Left lung (tissue), 1 donor: ENCODE data around the genes PPP1R1C, ZNF804A and ZC3H15.

GRCh38 chr2:179235569-179236156 lies 29.0 kb downstream of the SESTD1 start:
- PRO-cap, result no peak

DNA sequence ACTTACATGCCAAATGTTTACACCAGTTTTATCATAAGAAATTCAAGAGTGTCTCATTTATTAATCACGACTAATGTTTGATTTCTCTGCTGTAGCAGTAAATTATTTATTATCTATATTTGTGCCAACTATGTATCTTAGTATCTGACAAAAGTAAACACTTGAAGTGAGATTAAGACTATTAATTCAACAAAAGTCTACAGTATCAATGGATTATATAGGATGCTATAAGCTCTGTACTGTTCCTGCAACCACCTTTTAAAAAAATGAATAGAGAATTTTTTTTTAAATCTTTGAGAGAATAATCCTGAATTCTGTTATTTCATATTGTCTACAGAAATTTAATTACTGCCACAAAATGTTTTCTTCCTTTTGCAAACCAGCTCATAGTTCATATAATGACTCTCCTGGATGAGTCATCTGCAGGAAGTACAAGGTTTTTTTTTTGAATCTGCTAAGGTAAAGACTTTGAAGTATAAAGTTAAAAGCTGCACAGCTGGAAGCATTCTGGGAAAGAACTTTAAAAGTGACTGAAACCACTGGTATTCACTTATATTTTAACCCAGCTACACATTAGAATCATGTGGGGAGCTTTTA lies 25.6 kb downstream of the SESTD1 start:
- PRO-cap, result no peak

GRCh38 chr2:179594305-179594576 lies 267.2 kb downstream of the ZNF385B start:
- PRO-cap, result no peak

- PRO-cap, result no peak
Measured at GRCh38 chr2:180033748-180034744, 26.9 kb upstream of the CWC22 start.

DNA sequence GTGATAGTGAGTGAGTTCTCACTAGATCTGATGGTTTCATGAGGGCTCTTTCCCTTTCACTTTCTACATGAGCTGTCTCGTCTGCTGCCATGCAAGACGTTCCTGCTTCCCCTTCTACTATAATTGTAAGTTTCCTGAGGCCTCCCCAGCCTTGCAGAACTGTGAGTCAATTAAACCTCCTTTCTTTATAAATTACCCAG lies 42.9 kb upstream of the UBE2E3 start:
- PRO-cap, result no peak

DNA sequence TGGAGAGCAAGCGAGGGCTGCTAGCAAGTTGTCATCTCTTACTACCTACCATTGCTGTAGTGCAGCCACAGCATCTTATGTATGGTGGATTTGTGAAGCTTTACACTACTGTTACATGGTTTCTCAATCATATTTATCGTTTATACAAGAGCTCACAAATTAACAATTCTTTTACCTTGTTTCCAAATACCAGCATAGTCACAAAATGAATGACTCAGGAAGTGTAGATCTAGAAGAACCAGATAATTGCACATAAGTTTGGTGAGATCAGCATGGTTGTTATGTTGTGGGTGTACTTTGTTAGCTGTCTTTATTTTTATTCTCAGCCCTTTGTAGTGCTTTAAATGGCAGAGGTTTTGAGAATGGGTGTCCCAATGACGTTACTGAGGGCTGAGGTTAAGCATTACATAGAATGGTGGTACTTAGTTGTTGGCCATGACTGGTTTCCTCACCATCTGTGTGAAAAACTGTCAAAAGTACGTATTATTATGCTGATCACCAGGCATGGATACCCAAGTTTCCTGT lies 165.6 kb downstream of the UBE2E3 start:
- PRO-cap, result no peak

DNA sequence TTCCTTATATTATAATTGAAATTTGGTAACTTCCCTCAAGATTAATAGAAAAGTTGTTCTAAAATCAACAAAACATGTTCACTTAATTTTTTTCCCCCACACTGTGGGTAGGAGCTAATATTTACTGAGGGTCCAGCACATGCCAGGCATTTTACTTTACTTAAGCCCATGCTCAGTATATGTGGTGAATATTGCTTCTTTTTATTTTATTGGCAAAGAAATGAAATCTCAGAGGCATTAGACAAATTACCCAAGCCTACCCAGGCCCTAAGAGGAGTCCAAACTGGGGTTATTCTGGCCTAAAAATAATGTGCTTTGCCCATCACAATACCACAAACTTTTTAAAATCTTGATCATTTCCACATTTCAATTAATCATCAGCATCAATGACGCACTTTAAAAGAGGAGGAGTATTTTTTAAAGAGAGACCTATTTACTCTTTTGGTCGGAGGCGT lies 152.2 kb upstream of the ITGA4 start:
- PRO-cap, result no peak

DNA sequence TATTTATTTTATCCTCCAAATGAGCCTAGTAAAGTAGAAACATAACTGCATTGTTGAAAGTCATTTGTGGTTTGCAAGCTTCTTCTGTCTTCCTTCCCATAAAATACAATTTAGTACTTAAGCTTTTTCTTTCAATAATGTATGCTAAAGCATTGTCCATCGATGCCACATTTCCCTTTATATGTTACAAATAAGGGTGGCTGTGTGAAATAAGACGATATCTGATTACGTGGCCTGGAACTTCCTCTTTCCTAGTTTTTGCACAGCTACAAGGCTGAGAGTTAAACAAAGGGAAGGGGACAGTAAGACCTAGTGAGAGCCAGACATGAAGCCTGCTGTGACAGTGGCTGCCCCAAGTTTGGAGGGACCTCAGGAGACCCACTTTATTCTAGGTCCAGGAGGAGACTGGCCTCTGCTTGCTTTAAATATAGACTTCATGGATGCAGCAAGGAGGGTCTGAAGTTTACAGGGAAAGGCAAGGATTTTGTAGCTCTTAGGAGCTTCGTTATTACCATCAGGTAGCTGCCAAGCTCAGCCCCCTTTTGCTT lies 85.8 kb upstream of the ITPRID2 start:
- PRO-cap, result no peak

GRCh38 chr2:181891222-181891529 lies 354 bp upstream of the ITPRID2 start:
- PRO-cap, result no peak

DNA sequence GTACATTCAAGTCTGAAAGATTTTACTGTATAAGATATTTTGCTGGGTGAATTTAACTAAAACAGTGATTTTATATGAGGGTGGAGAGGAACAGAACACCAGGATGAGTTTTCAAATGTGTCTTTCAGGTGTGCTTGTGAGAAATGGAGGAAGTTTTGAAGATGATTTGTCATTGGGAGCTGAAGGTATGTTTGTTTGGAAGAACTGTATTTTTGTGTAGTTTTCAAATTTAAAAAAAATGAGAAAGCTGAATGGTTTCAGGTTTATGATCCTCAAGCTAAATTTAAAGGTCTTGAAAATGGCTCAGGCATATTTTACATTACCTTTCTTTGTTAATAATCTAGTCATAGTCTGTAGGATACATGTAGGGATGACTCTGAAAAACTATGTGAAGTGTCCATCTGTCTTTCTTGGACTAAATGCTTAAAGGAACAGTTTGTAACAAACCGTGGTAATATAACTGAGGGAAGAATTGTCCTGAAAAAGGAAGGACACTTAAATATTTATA lies 5.3 kb downstream of the ITPRID2 start:
- PRO-cap, result no peak

GRCh38 chr2:181985460-181986288 lies at the start of gene PPP1R1C:
PPP1R1C (plus strand) TSS chr2:181985853.
- PRO-cap, result no peak

GRCh38 chr2:182522126-182522990 lies 95.5 kb upstream of the PDE1A start:
- PRO-cap, result no peak

- PRO-cap, result no peak
Measured at GRCh38 chr2:182865983-182866330, 480 bp downstream of the FRZB start.

- PRO-cap, result bidirectional peak, plus-strand start at chr2:184598529, minus-strand start at chr2:184598283; bidirectional peak, plus-strand start at chr2:184598627, minus-strand start at chr2:184598637; bidirectional peak, plus-strand start at chr2:184598825, minus-strand start at chr2:184598722; unidirectional peak, minus-strand start at chr2:184598969
Measured at GRCh38 chr2:184598039-184599156, at the start of gene ZNF804A. ZNF804A (plus strand) TSS chr2:184598529.

DNA sequence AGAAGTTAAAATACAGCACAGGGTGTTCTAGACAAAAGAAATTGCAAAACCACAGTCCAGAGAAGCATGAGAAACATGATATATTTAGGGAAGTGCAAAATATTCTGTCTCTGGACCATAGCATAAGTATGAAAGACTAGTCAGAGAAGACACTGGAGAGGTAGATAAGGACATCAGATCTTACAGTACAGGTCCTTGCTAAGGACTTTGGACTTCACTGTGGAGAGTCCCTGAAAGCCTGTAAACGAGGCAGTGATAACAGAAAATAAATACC lies 43.7 kb downstream of the FSIP2 start:
- PRO-cap, result no peak

DNA sequence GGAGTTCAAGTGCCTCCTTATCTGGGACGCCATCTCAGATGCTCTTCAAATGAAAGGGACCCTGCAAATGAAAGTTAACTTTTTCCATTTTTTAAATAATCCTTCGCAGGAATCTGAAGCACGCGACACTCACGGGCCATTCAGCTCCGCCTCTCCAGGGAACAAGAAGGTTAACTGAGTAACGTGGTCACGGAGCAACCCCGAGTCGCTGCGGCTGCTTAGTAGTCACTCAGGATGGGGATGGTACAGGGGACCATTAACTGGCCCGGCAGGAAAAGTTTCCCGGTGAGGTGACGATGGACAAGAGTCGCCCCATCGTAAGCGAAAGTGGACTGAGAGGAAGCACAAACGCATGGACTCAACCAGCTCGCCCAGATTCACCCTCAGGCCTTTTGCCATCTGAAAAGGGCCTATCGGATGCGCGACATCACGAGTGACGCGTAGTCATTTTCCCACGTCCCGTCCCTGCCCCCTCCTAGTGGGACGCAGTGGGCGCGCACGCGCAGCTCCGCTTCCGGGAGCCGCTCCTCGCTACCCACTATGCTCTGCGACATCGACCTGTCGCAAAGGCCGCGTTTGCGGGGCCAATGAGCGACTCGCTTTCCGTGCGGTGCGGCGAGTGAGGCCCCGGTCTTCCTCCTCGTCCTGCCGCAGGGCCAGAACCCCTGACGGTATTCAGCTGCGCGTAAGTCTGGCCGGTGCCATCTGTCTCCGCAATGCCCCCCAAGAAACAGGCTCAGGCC lies at the start of gene ZC3H15:
TSS of gene ZC3H15 (plus strand) at position 594 of the 743 bp plus-strand sequence.
- PRO-cap, result bidirectional peak, plus-strand start at position 224 of the sequence, minus-strand start at position 154 of the sequence; bidirectional peak, plus-strand start at position 594 of the sequence, minus-strand start at position 334 of the sequence

- PRO-cap, result no peak
Measured at GRCh38 chr2:186592016-186592763, 2.3 kb downstream of the ITGAV start.

- PRO-cap, result no peak
Measured at GRCh38 chr2:186677165-186677581, 16.7 kb upstream of the FAM171B start.

- PRO-cap, result no peak
Measured at GRCh38 chr2:186762234-186762648, 68.4 kb downstream of the FAM171B start.

DNA sequence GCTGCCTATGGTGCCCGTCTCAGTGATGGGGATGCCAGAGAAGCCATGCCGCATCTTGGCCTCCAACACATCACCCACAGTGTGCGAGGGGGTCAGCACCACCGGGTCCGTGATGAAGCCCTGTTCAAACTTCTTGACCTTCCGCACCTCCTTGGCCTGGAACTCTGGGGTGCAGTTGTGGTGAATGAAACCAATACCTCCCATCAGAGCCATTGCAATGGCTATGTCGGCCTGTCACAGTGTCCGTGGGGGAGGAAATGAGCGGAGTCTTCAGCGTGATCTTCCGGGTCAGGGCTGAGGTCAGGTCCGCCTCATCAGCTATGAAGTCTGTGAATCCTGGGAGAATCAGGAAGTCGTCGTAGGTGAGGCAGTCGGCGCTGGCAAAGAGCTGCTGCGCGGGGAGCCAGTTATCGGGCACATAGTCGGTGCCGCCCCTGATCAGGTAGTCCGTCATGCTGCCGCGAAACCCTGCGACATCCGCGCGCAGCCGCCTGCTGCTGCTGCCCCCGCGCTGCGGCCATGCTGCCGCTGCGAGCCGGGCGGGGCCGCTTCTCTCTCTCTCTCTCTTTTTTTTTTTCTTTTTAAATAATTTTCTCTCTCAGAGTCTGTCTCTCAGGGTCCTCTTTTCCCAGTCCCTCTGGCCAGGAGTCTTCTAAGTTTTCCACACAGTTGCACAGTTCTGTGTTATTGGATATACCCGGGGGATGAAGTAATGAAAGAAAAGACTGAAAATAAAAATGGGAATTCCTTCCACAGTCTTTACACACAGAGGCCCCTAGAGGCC lies 154.1 kb upstream of the ZSWIM2 start:
- PRO-cap, result unidirectional peak, plus-strand start at position 351 of the sequence